GM12892 (cell line): ENCODE data around the gene HYDIN.

- RRBS, result no CpG with 5 or more reads among the region's 7 CpGs
Measured at GRCh38 chr16:70778035-70778467, 22.9 kb downstream of the VAC14 start.

DNA sequence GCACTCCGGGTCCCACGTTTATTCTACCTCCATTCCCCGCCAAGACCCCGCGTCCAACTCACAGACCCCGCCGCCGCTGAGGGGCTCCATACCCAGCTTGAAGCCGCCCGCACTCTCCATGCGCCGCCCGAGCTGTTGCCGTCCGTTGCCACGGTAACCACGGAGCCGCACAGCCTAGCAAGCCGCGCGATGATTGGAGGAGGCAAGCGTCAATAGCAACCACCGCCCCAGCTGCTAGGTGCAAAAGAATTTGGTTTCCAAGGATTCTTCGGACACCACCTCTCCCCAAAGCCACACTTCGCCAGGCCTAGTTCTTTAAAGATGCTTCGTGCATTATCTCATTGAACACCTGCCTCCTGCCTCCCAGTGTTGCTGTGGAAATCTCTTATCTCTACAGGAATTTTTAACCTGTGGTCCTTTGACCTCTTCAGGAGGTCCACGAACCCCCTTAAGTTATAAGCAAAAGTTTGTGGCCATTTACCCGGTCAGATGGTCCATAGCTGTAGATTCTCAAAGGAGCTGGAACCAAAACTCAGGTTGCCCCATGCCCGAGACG, at the start of gene HYDIN:
HYDIN (minus strand) TSS at position 155 of the 556 bp plus-strand sequence.
- RRBS, result 41% methylated on average over 1 of the region's 30 CpGs

DNA sequence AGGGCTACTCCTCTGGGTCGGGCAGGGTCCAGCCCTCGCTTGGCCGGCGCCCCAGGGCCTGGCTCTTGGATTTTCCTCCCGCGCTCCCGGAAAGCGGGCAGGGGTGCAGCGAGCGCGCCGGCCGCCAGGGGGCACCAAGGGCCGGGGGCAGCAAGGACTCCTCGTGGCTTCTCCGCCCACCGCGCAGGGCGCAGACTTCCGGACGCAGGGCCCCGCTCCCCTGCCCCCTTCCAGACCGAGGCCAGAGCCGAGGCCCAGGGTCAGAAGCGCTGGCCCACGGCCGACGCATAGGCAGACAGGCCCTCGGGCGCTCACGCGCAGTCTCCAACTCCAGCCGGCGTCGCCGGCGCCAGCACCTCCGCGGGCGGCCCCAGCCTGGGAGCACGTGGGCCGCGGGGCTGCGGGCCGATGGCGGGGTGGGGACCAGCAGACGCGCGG, 330 bp downstream of the TLE7 start:
- RRBS, result 63% methylated on average over 14 of the region's 49 CpGs

DNA sequence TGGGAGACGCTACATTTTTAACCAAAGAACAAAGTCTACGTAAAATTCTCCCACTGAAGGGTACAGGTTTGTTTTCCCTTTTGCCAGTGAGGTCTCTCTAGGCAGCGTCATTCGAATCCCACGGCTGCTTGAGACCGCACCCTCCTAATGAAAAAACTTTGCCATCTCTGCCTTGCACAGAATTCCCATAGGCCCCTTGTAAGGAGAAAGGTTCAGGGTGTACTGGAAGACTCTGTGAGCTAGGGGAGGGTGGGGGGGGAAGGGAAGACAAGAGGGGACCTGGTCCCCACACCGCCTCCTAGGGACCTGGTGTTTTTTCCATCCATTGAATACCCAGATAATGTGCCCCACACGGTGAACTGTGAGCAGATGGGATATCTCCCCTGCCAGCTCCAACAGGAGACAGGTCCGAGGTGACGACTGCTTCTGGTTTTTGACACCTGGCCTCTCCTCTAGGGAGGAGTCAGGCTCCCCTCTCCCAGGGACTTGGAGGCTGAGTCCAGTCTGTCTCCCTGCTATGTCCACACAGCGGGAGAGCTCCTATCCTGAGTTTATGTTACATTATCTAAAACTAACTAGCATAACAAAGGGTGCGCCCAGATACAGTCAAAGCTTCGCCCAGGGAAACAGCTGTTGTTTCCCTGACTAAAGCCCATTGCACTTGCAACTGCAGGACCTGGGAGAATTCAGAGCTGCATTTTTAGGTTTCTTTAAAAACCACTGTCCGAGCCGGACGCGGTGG, 1.7 kb downstream of the MARVELD3 start:
- RRBS, result no CpG with 5 or more reads among the region's 17 CpGs

DNA sequence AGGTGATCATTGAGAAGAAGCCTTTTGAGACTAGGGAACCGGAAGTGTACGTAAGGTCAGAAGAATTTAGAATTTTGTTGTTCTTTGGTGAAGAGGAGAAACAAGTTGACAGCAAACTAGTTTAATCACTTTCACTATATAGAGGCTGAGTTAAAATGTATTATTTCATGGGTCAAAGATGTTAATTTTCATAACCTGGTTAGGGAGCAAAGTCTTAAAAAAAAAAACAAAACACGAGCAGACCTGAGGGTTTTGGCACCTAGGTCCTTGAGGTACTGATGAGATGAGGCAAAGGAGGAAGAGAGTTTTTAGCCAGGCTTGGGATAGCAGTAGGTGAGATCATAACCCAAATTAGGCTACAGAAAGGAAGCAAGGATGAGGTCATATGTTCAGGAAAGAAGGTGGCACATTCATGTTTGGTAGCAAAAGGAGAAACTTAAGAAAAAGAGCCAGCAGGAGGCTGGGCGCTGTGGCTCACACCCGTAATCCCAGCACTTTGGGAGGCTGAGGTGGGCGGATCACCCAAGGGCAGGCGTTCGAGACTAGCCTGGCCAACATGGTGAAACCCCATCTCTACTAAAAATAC, 2.8 kb downstream of the ATXN1L start:
- RRBS, result no CpG with 5 or more reads among the region's 8 CpGs

- RRBS, result no CpG with 5 or more reads among the region's 6 CpGs
Measured at GRCh38 chr16:71929062-71929909, 34.0 kb downstream of the IST1 start.

- RRBS, result no CpG with 5 or more reads among the region's 7 CpGs
Measured at GRCh38 chr16:72125241-72125620, 31.6 kb downstream of the DHX38 start.

DNA sequence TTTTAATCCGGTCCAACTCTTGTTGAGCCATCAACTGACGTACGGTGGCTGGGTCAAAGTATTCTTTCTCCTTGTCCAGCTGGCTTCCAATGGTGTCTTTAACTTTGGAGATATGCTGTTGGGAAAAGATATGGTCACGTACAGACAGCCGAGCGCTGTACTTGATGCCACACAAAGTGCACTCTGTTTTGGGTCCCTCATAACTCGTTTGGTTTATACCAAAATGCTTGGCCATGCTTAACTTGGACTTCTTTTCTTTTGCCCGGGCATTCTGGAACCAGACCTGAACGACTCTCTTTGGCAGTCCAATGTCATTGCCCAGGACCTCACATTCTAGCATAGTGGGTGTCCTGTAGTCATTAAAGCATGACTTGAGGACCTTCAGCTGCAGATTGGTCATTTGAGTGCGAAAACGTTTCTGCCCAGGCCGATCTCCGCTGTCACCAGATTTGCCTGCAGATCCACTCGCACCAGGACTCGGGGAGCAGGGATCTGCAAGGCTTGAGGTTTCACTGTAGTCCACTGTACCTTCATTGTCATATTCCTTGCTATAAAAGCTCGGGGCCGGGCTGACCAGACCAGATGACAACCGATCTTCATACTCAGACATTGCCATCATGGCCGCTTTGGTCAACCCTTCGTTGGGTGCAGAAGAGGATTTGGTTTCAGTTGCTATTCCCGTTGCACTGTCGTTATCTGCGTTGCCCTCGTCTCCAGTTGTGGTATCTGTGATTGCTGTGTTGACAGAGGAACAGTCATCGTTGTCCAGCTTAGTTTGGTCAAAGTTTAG, 254.3 kb downstream of the ZFHX3 start:
- RRBS, result no CpG with 5 or more reads among the region's 25 CpGs

DNA sequence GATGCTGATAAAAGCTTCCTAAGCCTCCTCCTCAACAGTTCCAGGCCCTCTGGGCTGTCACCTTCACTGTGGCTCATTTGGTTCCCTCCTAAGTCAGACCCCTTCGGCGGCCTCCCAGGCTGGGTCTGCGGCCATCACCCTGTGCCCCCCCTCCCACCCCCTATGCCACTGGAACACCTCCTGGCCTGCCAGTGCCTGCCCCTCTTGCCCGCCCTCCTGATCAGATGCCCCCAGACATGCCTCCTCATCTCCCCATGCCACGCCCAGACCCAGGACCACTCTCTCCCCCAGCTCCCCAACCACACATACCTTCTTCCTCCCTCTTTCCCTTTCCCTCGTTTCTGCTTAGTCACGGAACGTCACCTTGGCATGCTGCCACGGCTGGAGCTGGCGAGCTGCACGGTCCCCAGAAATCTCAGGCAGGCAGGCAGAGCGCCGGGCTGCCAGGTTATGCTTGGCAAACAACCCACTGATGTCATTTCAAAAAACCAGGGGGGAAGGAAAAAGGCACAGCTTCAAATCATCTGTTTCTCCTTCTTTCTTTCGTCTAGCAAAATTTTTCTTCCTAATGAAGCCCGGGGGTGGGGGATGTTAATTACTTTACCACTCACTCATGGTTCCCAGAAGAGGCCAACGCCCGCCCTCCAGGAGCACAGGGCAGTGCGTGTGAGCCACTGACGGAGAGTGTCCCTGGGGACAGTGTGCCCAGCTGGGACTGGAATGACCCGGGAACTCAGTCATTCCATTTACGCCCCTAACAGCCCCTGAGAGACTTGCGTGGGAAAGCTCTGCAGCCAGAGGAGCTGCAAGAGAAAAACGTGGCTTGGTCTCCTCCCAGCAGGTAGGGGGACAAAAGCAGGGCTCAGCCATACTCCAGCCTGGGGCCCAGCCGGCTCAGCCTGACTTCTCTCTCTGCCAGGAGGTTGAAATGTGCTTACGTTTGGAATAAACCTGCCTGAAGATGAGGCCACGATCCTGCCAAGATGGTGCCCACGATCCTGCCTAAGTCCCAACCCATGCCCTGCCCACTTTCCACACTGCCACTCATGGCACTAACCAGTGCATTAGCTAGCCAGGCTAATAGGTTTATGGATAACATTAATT, 199.1 kb downstream of the ZFHX3 start:
- RRBS, result no CpG with 5 or more reads among the region's 27 CpGs

DNA sequence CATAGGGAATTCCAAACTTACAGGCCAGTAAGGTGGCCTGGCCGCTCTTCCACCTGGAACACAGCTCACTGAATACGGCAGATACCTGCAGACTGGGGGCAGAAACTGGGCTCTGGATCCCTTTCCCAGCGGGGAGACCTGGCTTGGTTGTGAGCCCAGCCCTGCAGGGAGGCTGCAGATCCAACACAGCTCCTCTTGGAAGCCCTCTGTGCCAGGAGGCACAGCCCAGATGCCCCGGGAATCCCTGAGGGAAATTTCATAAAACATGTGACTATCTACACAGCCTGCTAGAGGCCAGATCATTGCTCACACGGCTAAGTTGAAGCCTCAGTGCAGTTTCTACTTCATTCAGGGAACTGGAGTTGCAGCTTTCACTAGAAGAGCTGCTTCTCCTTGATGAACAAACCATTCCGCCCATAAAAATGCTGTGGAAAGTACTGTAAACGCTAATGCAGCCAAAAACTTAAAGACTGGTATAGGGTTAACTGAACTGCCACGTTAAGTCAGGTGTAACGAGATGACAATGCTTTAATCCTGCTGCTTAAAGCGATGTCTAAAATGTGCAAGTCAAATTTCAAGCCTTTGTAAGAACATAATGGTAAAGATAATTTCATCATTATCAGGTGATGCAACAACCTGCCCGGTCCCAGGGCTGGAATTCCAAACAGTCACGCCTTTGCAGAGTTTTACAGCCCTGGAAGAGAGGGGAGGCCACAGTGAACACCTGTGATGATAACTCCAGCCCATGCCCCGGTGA, 172.6 kb downstream of the ZFHX3 start:
- RRBS, result no CpG with 5 or more reads among the region's 13 CpGs

GRCh38 chr16:73047149-73047882, 612 bp downstream of the ZFHX3 start:
- RRBS, result 2% methylated on average over 4 of the region's 28 CpGs

GRCh38 chr16:73054630-73054973, 6.7 kb upstream of the ZFHX3 start:
- RRBS, result no CpG with 5 or more reads among the region's 4 CpGs

- RRBS, result no CpG with 5 or more reads among the region's 7 CpGs
Measured at GRCh38 chr16:73060058-73060791, 12.3 kb upstream of the ZFHX3 start.

DNA sequence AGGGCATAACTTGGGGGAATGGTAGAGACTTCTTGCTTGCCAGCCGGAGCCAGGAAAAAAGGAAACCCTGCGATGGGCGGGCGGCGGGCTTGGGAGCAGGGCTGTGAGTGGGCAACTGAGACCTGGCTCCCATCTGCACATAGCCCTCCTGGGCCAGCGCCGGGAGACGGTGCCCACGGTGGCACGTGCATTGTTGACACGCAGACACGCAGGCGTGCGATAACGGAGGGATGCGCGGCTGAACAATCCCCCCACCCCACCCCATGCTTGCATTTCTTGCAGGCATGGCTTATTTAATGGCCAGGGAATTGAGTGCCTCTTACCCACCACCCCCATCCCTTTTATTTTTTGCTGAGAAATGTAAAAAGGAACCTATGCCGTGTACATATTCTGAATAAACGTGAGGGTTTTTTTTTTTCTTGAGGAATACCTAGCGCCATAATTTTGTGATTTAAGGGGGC, 17.2 kb upstream of the ZFHX3 start:
- RRBS, result no CpG with 5 or more reads among the region's 20 CpGs

DNA sequence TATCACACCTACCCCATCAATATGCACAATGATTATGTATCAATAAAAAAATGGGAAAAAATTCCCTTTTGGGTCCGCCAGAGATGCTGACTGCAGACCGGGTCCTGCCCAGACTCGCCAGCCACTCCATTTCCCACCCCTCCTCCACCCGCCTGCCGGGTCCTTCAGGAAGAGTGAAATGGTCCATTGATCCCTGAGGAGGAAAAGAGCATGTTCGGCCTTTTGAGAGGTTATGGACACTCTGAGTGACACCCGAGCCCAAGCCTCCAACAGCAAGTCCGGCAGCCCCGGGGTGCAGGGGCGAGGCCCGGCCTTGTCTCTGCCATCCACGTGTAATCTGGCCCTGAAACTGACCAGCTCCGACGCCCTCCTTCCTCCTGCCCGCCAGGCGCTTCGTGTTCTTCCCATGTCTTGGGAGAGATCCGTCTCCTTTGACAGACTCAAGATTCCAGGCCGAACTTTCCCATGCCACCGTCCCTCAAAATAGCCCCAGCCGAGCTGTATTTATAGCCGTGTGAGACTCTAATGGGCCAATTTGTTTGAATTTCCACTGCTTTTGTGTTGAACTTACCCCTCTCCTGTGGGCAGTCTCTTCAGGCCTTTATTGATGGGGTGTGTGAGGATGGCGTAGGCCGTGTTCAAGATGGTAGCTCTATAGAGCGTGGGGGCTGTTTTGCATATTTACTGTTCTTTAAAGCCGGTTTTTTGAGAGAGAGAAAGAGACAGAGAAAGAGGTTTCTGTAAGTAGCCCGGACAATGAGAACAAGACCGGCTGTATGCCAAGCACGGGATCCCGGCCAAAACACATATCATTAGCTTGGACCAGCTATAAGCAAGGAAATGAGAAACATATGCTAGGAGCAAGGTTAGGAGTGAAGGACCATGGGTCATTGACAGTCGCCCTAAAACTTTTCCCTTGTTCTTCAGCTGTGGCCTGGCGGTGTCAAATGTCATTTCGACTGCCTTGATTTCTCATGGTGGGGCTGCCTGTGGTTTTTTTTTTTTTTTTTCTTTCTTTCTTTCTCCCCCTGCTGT, 124.3 kb upstream of the ZFHX3 start:
- RRBS, result 92% methylated on average over 4 of the region's 33 CpGs

- RRBS, result no CpG with 5 or more reads among the region's 7 CpGs
Measured at GRCh38 chr16:73172974-73173335, 125.0 kb upstream of the ZFHX3 start.

DNA sequence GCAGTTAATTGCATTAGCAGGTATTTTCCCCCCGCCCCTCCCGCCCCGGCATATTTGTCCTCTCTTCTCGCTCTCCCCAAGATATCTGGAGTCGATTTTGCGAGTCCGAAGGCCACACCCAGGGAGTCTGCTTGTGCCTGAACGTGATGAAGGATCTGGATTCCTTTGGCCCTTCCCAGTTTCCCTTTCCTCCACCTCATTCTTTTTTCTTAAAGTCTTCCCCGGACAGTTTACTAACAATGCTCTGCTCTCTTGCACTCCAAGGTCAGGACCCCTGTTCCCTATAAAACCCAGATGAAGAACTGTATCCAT, 125.4 kb upstream of the ZFHX3 start:
- RRBS, result no CpG with 5 or more reads among the region's 9 CpGs

GRCh38 chr16:73785407-73785648, 511.3 kb upstream of the PSMD7 start:
- RRBS, result no CpG with 5 or more reads among the region's 1 CpG

- RRBS, result no CpG with 5 or more reads among the region's 1 CpG
Measured at GRCh38 chr16:73795033-73795299, 501.6 kb upstream of the PSMD7 start.

DNA sequence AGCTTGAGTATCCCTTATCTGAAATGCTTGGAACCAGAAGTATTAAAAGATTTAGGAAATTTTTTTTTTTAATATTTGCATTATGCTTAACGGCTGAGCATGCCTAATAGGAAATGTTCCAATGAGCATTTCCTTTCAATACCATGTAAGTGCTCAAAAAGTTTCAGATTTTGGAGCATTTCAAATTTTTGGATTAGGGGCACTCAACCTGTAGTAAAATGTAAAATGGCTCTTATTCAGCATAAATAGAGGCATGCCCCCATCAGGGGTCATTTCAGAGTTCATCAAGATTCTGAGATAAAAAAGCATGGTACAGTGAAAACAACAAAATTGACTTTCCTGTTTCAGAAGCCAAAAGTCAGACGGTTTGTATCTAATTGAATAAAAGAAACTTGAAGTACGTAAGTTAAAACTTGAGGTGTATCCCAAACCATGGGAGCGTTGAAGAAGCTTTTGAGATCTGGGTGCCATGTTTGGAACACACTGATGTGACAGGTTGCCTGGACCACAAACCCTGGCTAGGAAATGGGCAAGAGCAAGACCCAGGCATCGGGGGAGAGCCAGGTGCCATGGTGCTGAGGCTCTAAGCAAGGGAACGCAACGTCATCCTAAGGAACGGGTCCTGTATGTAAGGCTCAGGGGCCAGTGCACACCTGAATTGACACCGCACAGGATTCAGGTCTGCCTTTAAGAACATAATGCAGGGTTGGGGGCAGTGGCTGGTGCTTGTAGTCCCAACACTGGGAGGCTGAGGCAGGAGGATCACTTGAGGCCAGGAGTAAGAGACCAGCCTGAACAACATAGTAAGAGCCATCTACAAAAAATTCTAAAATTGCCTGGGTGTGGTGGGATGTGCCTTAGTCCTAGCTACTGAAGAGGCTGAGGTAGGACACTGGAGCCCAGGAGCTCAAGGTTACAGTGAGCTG, 10.6 kb downstream of the PSMD7 start:
- RRBS, result no CpG with 5 or more reads among the region's 9 CpGs